H4 (cell line): ENCODE measurements around the gene GRK2.

GRCh38 chr11:66052578-66053089 lies 470 bp downstream of the SF3B2 start:
- RAMPAGE, long total RNA, result no peak

GRCh38 chr11:66056608-66057101 lies 4.5 kb downstream of the SF3B2 start:
- RAMPAGE, long total RNA, result no peak

DNA sequence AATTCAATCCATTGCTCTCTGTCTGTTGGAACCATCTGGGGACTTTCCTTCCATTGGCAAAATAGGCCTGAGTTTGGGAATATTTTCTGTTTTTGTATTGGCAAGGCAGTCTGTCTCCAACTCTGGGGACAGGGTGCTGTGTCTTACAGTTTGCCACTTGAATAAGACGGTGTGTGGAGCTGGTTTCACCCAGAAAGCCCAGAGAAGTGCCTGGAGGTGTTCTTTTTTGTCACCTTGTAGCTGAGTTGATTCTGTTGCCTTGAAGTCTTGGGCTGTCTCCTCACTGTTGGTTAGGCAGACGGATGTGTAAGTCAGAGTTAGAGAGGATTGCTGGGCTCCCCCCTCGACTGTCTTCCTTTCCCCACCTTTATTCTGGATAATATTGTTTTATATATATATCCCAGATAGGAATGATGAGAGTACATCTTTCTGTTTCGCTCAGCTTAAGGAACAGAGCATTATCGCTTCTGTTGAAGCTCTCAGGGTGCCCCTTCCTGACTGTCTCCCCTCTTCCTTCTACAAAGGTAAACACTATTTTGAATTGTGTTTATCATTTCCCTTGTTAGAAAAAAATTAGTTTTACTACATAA lies 1.5 kb downstream of the PACS1 start:
- RAMPAGE, long total RNA, result no peak

DNA sequence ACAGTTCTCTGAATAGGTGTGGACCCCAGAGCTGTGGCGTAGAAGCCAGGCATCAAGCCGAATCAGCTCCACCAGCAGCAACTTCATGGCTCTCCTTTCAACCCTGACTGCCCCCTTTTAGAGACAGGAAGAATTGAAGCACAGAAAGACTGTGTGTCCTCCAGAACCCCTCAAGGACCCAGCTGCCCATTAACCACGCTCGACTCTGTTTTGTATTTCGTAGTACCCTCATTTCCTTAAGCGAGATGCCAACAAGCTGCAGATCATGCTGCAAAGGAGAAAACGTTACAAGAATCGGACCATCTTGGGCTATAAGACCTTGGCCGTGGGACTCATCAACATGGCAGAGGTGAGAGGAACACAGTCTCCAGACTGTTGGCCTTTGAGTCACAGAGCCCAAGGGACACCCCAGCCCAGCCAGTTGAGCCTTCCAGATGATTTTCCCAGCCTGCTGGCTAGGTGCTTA lies 46.6 kb upstream of the KLC2 start:
- RAMPAGE, long total RNA, result no peak

- RAMPAGE, long total RNA, result no peak
These were observed 41.1 kb upstream of the KLC2 start for GRCh38 chr11:66216289-66216881.

GRCh38 chr11:66220165-66220873 lies 37.2 kb upstream of the KLC2 start:
- RAMPAGE, long total RNA, result no peak

DNA sequence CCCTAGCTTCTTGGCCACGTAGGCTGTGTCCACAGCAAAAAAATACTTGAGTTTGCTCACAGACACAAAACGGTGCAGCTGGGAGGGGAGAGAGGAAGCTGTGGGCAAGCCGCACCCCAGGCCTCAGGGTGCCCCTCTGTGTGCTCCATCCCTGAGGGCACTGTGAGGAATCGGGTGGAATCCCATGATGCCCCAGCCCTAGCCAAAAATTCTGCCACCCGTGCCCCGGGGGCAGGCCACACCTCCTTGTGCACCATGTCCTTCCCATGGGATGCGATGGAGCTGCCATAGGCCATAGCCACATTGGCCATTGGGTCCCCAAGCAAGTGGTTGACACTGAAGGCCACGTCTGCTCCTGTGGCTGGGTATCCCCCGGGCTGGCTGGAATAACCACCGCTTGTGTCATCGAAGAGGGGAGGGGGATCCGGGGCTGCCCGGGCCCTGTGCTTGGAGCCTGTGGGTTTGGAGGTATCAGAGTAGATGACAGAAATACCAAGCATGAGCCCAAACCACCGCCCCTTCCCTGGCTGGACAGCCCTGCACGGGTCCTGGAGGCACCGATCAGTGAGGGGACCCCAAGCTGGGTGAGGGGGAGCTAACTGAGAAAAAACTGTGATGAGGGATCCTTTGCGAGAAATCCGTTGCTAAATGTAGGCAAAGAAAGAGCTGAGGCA lies 967 bp downstream of the YIF1A start:
- RAMPAGE, long total RNA, result no peak

- RAMPAGE, long total RNA, result no peak
These were observed 687 bp upstream of the RIN1 start for GRCh38 chr11:66336897-66337344.

DNA sequence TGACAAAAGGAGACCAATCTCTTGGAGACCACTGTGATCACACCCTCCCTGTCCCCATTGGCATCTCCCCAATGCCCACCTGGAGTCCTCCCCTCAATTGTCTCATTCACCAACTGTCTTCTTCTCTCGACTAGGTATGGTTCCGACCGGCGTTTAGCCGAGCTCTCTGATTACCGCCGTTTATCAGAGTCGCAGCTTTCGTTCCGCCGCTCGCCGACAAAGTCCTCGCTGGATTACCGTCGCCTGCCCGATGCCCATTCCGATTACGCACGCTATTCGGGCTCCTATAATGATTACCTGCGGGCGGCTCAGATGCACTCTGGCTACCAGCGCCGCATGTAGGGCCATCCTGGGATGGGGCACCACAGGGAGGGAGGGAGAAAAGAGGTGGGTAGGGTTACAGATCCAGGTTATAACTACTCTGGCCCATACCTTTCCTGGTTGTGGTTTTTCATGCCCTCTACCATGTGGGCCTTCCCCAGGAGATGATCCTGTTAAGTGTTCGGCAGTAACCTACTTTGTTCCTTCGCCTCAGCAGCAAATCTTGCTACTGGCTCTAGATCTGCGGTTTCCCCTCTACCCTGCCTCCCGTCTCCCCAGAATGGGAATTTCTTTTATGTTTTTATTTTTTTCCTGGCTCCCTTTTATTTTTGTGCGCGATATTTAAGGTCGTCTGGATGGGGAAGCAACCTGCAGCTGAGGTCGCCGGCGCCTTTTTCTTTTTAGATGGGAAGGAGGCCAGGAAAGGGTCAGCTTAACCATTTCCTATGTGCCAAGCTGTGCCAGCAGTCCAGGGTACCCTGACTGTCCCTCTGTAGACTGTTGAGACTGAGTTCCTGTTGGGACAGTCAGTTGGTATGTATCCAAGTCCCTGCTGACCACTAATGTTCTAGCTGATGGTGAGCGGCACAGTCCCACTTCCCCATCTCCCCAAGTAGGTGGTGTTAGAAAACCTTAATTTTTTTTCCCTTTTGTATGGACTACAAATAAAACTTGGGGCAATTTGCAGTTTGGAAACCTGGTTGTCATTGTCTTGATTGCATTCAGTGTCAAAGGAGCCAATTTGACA lies 10.2 kb downstream of the RBM14 start:
- RAMPAGE, long total RNA, result no peak

- RAMPAGE, long total RNA, result no peak
These were observed 9.1 kb upstream of the RBM4B start for GRCh38 chr11:66686757-66687266.

- RAMPAGE, long total RNA, result no peak
These were observed 1.8 kb downstream of the SPTBN2 start for GRCh38 chr11:66726784-66727956.

- RAMPAGE, long total RNA, result start-site peak on the plus strand at chr11:66845919-66845999, 5 reads
These were observed 2.6 kb downstream of the RCE1 start for GRCh38 chr11:66845760-66846346.

GRCh38 chr11:66877562-66877989 lies 20.7 kb downstream of the LRFN4 start:
- RAMPAGE, long total RNA, result no peak

DNA sequence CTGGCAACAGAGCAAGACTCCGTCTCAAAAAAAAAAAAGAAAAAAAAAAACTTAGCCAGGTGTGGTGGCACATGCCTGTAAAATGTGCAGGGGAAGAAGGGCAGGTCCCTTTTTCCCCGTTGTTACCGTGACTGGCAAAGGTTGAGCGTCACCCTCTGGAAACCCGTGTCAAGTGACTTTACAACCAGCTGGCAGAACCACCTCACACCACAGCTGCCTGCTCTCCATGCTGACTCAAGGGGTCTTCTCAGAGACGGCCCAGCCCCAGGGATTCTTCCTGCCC lies 6.4 kb downstream of the PC start:
- RAMPAGE, long total RNA, result no peak

- RAMPAGE, long total RNA, result no peak
These were observed 7.5 kb upstream of the C11orf86 start for GRCh38 chr11:66967609-66968019.

DNA sequence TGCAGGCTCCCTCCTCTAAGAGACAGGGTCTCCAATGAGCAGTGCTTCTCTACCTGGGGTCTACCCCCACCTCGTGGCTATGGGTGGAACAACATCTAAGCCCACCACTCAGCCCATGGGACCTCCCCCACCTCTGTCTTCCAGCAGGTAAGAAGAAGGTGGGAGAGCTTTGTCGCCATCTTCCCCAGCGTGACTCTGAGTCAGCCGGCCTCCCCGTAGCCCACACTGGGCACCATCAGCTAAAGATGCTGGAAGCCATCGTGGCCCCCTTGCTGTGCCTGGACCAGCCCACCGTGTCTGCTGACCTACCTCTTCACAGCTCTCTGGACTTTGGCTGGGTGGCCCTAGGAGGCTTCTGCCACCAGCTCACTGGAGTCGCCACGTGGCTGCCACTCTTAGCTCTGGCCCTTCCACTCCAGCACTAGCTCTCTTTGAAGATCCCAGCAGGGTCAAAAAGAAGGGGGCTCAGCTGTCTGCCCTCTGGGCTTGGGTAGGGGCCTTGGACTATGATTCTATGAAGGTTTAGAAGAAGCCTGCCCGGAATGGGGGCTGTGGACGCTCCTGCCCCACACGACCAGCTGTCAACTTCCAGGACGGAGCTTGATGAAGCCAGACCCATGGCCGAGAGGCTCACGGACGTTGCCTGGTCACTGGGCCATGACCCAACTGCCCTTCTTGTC lies 1.1 kb downstream of the C11orf86 start:
- RAMPAGE, long total RNA, result no peak

GRCh38 chr11:67118066-67118805 lies 827 bp upstream of the KDM2A start:
- RAMPAGE, long total RNA, result no peak

GRCh38 chr11:67253685-67254760 lies 12.2 kb upstream of the GRK2 start:
- RAMPAGE, long total RNA, result no peak

DNA sequence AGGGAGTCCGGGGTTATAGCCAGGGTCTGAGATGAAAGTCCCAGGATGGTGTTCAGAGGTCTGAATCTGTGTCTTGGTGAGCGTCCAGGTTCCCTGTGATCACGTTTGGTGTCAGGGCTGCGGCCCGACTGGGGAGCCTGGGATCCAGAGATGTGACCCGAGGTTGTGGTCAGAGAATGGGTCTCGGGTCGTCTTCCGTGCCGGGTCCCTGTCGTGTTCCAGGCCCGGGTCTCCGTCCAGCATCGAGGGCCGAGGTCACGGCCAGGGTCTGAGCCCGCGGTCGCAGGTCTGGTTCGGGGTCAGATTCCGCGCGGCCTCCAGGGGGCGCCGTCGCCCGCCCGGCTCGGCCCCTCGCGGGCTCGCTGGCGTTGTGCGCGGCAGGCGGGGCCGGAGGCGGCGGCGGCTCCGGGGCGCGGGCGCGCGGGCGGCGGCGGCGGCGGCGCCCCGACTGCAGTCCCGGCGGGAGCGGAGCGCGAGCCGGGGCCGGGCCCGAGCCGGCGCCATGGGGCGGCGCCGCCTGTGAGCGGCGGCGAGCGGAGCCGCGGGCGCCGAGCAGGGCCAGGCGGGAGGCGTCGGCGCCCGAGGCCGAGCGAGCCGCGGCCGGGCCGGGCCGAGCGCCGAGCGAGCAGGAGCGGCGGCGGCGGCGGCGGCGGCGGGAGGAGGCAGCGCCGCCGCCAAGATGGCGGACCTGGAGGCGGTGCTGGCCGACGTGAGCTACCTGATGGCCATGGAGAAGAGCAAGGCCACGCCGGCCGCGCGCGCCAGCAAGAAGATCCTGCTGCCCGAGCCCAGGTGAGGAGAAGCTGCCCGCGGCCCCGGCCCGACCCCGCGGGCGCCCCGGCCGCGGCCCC lies at the start of gene GRK2:
Gene GRK2, plus strand, starts transcription at position 453 of the 851 bp plus-strand sequence.
- RAMPAGE, long total RNA, result no peak

DNA sequence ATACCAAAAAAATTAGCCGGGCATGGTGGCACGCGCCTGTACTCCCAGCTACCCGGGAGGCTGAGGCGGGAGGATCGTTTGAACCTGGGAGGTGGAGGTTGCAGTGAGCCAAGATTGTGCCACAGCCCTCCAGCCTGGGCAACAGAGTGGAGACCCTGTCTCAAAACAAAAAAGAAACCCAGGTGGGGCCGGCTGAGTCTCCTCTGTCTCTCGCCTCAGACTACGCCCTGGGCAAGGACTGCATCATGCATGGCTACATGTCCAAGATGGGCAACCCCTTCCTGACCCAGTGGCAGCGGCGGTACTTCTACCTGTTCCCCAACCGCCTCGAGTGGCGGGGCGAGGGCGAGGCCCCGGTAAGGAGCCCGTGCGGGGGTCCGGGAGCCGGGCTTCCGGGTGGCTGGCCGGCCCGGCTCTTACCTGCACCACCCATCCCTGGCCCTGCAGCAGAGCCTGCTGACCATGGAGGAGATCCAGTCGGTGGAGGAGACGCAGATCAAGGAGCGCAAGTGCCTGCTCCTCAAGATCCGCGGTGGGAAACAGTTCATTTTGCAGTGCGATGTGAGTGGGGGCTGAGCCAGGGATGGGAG lies 4.4 kb upstream of the ANKRD13D start:
- RAMPAGE, long total RNA, result no peak